Paraaortic lymph node (tissue), 1 donor: ENCODE results near the genes GPR62 and DUSP7.

DNA sequence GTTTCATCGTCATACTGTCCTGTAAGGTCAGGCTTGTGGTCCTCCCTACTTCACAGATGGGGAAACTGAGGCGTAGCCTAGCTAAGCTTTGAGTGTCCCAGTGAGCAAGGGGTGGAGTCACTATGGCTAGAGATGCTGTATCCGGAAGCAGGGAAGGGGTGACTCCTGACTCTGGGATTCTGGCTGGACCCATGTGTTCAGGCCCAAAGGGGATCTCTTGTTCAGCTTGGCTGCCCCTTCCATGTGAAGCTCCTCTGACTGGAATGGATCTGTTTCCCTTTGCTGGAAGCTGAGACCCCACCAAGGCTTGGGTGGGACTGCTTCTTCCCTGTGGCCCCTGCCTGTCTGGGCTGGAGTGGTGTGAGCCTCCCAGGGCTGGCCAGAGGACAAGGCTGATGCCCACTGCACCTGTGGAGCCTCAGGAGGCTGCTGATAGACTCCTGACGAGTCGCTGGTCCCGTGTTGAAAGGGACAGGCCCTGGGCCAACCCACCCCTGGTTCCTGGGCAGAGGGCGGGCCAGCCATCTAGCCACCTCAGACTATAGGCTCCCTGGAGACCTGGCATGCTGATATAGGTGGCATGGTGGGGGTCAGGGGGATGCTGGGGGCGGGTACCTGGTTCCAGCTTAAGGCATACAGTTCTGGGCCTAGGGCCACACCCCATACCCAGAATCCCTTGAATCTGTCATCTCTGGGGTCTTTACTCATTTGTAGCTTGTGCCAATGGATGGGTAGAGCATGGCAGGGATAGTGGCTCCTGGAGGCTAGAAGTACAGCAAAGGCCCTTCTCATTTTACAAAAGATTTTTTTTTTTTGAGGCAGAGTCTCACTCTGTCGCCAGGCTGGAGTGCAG is 1.2 kb downstream of the MAPKAPK3 start:
- PRO-cap = no peak

GRCh38 chr3:50646843-50647332 is 27.8 kb upstream of the DOCK3 start:
- PRO-cap = no peak

- PRO-cap = no peak
Observed at GRCh38 chr3:50657808-50658478, 16.8 kb upstream of the DOCK3 start.

- PRO-cap = no peak
Observed at GRCh38 chr3:51412930-51413223, 21.8 kb downstream of the RBM15B start.

GRCh38 chr3:51413224-51413598 is 22.1 kb downstream of the RBM15B start:
- PRO-cap = no peak

DNA sequence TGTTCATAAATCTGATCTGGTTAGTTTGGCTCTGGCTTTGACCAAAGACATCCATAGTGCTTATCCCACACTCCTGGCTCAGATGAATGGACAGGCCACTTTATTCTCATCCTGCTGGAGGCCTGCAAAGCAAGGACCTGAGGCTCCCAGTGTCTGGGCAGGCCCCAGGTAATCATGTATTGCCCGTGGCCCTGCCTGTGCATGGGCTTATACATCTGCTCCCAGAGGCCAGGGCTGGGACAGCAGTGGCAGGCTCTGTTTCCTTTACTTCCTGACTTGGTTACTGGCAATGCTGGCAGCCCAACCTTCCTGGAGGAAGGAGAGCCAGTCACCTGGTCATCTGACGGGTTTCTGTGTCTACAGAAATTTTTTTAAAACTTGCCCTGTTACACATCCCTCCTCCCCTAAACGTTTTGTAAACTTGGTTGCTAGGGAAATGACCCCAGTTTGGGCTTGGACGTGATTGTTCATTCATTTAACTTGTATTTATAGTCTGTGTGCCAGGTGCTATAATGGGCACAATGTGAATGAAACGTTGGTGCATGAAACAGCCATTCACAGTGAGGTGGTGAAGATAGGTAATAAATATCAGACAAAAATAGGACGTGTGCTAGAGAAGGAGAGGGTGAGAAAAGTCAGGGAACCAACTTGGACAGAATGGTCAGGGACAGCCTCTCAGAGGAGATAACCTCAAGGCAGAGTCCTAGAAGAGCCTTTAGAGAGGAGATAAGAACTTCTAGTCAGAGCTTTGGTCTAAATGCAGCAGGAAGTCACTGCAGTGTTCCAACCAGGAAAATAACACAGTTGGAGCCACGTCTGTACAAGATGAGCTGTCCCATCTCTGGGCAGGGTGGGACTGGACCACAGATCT is 14.0 kb downstream of the TEX264 start:
- PRO-cap = no peak

DNA sequence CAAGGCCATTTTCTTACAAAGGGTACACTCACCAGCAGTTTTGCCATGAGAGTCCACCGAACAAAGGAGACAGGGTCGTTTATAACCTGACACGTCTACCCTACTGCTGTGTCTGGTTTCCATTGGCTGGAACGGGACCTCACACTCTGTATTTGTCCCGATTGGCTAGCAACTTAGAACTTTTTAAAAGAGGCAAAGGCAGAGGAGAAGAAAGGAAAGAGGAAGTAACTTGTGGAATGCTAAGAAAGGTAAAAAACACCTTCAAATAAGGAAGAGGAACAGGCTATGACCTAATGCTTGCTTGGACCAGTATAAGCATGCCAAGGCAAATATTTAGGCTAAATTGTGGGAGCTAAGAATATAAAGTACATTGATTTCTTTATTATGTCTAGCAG is 24.6 kb downstream of the IQCF6 start:
- PRO-cap = no peak

GRCh38 chr3:51899953-51900310 is 3.2 kb downstream of the IQCF1 start:
- PRO-cap = no peak

DNA sequence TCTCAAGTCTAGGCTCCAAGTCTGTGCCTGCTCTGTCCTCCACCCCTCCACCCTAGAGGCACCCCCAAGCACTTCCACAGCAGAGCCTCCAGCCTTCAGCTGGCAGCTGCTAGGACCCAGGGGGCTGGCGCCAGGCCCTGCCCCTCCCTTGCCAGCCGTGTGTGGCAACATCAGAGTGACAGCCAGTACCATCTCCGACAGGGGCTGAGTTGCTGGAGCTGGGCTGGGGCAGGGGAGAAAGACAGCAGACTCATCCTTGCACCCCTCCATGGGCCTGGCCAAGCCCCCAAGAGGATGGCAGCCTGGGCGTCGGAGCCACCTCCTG is at the start of gene GPR62:
TSS of gene GPR62 (plus strand) at position 185 of the 325 bp plus-strand sequence.
- PRO-cap = no peak

DNA sequence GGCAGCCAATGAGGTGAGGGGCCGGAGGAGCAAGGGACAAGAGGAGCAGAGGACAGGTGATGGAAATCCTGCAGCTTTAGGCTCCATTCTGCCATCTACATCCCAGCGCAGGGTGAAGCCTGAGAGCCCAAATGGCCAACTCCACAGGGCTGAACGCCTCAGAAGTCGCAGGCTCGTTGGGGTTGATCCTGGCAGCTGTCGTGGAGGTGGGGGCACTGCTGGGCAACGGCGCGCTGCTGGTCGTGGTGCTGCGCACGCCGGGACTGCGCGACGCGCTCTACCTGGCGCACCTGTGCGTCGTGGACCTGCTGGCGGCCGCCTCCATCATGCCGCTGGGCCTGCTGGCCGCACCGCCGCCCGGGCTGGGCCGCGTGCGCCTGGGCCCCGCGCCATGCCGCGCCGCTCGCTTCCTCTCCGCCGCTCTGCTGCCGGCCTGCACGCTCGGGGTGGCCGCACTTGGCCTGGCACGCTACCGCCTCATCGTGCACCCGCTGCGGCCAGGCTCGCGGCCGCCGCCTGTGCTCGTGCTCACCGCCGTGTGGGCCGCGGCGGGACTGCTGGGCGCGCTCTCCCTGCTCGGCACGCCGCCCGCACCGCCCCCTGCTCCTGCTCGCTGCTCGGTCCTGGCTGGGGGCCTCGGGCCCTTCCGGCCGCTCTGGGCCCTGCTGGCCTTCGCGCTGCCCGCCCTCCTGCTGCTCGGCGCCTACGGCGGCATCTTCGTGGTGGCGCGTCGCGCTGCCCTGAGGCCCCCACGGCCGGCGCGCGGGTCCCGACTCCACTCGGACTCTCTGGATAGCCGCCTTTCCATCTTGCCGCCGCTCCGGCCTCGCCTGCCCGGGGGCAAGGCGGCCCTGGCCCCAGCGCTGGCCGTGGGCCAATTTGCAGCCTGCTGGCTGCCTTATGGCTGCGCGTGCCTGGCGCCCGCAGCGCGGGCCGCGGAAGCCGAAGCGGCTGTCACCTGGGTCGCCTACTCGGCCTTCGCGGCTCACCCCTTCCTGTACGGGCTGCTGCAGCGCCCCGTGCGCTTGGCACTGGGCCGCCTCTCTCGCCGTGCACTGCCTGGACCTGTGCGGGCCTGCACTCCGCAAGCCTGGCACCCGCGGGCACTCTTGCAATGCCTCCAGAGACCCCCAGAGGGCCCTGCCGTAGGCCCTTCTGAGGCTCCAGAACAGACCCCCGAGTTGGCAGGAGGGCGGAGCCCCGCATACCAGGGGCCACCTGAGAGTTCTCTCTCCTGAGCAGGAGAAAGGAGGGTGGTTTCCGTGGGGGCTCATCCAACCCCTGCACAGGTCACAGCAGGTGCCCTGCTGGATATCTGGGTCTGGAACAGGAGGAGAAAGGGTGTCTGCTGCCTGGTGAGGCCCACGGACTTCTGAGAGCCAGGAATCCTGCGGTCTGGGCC is 842 bp downstream of the GPR62 start:
- PRO-cap = no peak

GRCh38 chr3:51967713-51968455 is 630 bp upstream of the PCBP4 start:
- PRO-cap = no peak

DNA sequence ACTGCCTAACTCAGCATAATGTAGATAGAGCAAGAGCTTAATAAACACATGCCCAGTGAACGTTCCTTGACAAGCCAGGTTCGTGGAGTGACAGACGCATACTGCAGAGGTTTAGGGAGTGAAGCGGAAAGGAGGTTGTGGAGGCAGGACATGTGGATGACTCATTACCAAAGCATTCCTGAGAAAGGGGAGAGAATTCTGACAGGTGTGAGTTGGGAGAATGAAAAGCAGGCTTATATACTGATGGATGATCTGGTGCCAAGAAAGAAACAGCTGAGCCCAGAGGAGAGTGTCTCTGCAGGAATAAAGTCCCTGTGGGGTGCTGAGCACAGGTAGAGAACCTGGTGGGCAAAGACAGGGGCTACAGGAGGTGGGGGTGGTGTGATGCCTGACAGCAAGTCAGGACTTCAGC is 2.3 kb upstream of the RPL29 start:
- PRO-cap = no peak

DNA sequence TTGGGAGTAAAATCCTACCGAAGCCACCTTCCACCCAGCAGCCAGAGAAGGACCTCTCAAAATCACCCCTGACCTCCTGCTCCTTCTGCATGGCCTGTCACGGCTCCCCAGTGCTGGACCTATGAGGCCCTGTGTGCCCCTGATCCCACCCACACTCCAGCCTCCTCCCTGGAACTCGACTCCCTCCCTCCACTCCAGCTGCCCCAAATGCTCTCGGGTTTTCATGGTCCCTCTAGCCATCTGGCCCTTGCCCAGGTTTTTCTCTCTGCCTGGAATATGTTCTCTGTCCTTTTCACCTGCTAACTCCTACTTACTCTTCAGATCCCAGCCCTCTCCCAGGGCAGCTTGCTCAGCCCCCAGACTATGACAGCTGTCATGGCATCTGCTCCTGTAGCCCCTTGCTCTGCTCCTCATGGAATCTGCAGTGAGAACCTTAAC is 30.3 kb upstream of the RPL29 start:
- PRO-cap = no peak

DNA sequence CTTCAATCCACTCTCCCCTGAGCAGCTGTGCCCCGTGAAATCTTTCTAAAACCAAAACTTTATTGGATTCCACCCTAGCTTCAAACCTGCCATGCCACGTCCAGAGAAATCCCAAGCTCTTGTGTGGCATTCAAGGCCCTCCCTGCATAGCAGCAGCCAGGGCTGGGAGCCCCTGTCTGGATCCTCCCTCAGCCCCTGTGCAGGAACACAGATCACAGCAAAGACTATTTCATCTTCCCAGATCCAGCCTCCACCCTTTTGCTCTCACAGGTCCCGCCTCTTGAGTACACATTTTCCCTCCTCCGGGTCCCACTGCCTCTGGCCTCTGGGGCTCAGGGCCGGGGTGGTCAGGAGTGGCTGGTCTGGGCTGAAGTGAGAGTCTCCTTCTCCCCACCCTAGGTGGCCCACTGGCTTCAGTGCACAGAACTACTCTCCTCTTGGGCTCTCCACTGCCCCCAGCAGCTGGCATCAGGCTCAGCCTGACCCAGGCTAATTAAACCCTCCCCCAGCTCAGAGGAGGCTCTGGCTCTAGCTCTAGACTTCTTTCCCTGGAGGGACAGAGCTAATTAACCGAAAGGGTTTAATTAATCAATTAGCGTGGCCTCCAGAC is 15.3 kb downstream of the DUSP7 start:
- PRO-cap = no peak

- PRO-cap = unidirectional peak, plus-strand start at chr3:52055076
Observed at GRCh38 chr3:52054770-52055253, 1.6 kb downstream of the DUSP7 start.

GRCh38 chr3:52056270-52056784 is at the start of gene DUSP7:
Gene DUSP7 (minus strand): TSS chr3:52056571.
- PRO-cap = bidirectional peak, plus-strand start at chr3:52056672, minus-strand start at chr3:52056567

GRCh38 chr3:52188740-52189517 is 9.0 kb upstream of the ALAS1 start:
- PRO-cap = no peak

DNA sequence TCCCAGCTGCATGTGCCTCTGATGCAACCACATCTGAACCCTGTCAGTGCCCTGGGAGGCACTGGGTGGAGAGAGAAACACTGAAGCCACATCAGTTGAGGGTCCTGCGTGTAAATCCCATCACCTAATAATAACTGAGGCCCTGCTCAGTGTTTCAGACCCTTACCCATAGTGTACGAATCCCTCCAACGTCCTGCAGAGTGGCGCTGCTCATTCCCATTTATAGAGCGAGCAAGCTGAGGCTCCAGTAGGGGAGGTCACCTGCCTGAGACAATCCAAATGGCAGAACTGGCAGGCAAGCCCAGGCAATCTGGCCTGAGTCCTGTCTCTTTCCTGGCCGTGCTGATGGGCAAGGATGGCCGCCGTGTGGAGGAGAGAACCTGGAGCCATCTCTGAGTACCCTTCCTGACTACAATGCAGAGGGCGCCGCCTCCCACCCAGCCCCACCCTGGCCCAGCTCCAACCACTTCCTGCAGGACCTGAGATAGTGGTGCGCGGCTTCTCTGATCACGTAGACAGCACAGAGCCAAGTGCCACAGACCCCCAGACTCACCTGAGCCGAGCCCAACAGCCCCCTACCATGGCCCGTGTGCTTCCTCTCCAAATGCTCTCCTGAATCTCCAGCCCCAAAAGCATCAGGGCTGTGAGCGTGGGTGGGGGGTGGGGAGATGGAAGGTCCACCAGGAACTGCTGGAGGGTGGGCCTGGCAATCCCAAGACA is 7.0 kb downstream of the TLR9 start:
- PRO-cap = no peak

- PRO-cap = no peak
Observed at GRCh38 chr3:52238125-52238774, 708 bp downstream of the TWF2 start.

GRCh38 chr3:52244785-52245225 is 754 bp upstream of the PPM1M start:
- PRO-cap = no peak